PFSK-1 (cell line): Measurements from ENCODE around the gene CCDC88C.

DNA sequence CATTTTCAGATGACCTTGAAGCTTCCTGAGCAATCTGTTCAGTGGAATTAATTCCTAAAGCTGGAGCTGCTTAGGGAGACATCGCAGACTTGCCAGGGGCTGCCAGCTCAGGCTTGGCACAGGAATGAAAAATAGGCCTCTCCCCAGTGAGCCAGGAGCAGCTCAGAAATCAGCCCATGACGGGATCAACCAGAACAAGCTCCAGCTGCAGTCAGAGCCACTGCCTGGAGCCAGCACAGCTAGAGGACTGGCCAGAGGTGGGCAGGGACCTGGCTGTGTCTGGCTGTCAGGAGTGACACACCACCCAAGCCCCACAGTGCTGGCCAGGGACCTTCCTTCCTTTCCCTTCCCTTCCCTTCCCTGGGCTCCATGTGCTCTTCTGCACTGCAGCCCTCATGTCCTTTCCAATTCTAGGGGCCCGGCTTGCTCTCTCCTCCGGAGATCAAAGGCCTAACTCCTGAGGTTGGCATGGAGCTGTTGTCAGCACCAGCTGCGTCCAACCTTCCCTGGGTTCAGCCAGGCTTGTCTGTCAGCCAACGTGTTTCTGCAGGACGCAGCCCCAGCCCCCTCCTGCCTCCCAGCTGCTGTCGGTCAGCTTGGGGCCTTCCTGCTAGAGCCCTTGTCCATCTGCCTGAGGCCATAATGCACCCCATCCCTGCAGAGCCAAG, 149.2 kb downstream of the CALM1 start:
- RRBS, result no CpG with 5 or more reads among the region's 8 CpGs

GRCh38 chr14:90631105-90631624, 185.1 kb downstream of the TTC7B start:
- RRBS, result no CpG with 5 or more reads among the region's 9 CpGs

- RRBS, result no CpG with 5 or more reads among the region's 10 CpGs
These were observed 161.2 kb downstream of the TTC7B start for GRCh38 chr14:90654708-90655658.

- RRBS, result 100% methylated on average over 1 of the region's 11 CpGs
These were observed 115.1 kb downstream of the TTC7B start for GRCh38 chr14:90701115-90701612.

DNA sequence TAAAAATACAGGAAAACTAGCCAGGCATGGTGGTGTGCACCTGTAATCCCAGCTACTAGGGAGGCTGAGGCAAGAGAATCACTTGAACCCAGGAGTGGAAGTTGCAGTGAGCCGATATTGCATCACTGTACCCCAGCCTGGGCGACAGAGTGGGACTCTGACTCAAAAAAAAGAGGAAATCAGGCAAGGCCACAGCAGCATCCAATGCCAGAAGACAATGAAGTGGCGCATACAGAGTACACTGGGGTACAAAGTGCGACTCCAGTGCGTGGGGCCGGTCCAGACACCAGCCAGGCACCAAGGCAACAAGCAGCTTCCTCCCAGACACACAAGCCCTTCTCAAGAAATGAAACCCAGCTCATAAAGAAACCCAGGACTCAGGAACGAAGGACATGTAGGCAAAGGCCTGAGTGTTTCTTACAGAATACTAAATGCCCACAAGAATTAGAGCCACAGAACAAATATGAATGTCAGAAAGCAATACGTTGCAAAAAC, 28.2 kb downstream of the TTC7B start:
- RRBS, result no CpG with 5 or more reads among the region's 8 CpGs

DNA sequence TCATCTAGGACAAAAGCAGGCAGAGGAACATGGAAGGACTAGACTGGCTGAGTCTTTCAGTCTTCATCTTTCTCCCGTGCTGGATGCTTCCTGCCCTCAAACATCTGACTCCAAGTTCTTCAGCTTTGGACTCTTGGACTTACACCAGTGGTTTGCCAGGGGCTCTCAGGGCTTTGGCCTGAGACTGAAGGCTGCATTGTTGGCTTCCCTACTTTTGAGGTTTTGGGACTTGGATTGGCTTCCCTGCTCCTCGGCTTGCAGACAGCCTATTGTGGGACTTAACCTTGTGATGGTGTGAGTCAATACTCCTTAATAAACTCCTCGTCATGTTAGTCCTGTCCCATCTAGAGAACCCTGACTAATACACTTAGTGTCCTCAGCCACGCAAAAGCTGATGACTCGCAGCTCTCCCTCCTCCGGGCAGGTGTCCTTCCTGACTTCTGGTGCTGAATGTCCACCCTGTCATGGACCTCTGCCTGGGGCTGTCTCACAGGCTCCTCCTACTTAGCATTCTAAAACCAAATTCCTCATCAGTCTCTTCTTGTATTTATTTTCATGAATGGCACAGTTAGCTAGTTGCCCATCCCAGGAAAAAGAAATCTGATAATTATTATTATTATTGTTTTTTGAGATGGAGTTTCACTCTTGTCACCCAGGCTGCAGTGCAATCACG, 6.1 kb downstream of the DGLUCY start:
- RRBS, result no CpG with 5 or more reads among the region's 7 CpGs

- RRBS, result no CpG with 5 or more reads among the region's 5 CpGs
These were observed 30.9 kb downstream of the DGLUCY start for GRCh38 chr14:91144676-91145212.

DNA sequence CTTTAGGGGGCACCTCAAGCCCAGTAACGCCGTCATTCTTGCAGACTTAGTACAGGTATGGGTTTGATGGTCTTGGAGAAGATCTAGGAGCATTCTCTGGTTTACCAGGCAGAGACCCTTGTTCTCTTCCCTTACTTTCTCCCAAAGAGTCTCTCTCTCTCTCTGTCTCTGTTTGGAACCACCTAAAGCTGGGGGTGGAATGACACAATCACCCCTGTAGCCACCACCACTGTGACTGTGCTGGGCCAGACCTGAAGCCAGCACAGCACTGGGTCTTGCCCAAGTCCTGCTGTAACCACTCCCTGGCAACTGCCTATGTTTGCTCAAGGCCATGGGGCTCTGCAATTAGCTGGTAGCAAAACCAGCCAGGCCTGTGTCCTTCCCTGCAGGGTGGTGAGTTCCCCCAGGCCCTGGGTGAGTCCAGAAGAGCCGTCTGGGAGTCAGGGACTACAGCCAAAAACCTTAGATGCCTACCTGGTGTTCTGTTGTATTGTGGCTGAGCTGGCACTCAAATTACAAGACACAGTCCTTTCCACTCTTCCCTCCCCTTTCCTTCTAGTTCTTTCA, 50.7 kb downstream of the DGLUCY start:
- RRBS, result no CpG with 5 or more reads among the region's 3 CpGs

- RRBS, result no CpG with 5 or more reads among the region's 6 CpGs
These were observed 5.7 kb upstream of the GPR68 start for GRCh38 chr14:91250103-91250713.

DNA sequence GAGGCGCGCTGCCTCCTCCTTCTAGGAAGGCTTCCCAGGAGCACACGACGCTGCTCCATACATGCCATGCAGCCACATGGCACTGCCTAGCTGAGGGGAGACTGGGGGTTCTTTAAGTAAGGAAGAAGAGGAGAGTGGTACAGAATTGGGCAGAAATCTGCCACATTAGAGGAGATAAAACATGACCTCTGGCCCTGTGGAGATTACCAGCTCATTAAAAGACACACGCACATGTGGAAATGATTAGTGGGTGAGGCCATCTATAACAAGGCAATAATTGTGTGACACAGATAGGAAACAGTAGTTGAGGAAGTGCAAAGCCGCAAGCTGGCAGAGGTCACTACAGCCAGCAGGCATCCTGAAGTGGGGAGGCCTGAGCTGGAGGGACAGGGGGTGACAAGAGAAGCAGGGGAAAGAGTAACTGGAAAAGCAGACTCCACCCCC, 39.7 kb downstream of the CCDC88C start:
- RRBS, result no CpG with 5 or more reads among the region's 6 CpGs

- RRBS, result 4% methylated on average over 39 of the region's 110 CpGs
These were observed at the start of gene CCDC88C for GRCh38 chr14:91417177-91418056. Gene CCDC88C, minus strand, starts transcription at chr14:91417820.

GRCh38 chr14:91605543-91605813, 95.4 kb upstream of the PPP4R3A start:
- RRBS, result no CpG with 5 or more reads among the region's 4 CpGs

DNA sequence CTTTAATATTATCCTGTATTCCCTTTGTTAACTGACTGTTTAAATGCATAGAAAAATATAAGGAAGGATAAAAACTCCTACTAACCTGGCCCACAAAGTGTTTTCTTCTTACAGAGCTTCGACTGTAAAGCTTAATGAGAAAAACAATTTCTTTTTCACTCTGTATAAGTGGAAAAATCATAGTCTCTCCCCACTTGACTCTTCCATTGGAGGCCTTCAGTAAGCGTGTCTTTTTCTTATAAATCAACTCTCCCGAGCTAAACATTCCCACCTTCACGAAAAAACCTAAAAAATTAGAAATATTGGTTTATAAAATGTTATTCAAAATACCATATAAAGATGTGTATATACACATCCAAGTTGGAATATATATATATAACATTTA, 53.2 kb upstream of the CATSPERB start:
- RRBS, result no CpG with 5 or more reads among the region's 4 CpGs

DNA sequence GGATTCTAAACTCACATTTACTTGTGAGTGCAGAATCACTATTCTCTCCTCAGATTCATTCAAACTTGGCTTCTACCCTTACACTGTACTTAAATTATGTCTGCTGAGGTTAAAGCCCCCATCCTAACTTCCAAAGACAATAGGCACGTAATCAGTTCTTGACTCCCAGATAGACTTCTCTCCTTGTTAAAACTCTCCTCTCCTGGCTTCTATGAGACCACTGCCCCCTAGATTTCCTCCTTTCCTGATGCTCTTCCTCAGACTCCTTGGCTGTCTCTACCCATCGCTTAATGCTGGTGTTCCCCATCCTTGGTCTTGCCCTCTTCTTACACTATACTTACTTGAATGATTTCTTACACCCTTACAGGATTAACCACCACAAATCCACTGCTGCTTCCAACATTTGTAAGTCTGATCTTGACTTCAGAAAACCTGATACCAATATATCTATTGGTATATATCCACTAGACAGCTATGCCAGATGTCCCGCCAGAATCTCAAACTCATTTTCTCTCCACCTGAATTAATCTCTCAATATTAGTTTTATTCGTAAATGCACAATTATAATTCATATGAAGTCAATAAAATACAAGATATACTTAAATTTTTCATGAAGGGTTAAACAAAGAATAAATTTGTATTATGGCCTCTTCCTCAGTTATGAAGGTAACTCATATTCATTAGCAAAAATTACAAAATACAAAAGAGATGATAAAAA, 32.6 kb downstream of the TC2N start:
- RRBS, result no CpG with 5 or more reads among the region's 4 CpGs

DNA sequence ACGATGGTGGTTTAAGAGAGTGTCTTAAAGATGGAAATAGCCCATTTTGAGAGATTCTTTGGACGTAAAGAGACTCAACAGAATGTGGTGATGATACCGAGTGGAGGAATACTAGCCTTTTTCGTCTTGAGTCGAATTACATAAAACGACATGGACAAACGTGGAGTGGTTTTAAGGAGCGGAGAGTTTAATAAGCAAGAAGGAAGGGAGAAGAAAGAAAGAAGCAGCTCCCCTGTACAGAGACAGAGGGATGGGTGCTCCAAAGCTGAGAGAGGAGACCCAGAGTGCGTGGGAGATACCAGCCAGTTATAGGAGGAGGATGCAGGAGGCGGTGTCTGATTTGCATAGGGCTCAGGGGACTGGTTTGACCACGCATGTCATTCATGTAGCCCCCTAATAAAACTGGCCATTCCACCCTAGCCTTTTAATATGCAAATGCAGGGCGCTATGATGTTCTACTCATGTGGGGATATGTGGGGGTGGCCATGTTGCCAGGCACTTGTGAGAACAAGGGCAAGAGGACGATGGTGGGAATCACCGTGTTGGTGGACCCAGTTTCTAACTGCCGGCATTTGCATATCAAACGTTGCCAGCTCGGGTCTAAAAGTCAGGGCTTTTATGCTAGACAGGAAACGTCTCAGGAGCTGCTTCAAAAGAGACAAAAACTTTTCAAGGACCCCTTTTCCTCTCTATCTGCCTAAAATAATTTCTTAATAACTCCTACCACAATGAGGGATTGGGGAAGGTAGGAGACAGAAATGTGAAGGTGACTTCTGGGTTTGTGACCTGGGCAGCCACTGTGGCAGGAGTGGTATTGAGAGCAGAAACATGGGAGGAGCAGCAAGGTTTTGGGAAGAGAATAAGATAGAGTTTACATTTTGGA, 2.0 kb upstream of the ATXN3 start:
- RRBS, result no CpG with 5 or more reads among the region's 18 CpGs

DNA sequence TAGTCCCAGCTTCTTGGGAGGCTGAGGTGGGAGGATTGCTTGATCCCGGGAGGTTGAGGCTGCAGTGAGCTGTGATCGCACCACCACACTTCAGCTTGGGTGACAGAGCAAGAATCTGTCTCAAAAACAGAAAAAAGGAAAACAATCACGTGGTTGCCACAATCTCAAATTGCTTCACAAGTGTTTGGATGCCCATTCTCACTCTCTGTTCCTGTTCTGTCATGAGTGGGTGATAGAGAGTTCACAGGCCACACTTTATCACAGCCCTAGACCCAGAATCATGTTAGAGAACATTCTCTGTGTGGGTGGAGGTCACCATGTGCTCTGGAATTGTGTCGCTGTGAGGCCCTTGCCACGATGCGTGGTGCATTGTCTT, 91.6 kb downstream of the SLC24A4 start:
- RRBS, result no CpG with 5 or more reads among the region's 6 CpGs

DNA sequence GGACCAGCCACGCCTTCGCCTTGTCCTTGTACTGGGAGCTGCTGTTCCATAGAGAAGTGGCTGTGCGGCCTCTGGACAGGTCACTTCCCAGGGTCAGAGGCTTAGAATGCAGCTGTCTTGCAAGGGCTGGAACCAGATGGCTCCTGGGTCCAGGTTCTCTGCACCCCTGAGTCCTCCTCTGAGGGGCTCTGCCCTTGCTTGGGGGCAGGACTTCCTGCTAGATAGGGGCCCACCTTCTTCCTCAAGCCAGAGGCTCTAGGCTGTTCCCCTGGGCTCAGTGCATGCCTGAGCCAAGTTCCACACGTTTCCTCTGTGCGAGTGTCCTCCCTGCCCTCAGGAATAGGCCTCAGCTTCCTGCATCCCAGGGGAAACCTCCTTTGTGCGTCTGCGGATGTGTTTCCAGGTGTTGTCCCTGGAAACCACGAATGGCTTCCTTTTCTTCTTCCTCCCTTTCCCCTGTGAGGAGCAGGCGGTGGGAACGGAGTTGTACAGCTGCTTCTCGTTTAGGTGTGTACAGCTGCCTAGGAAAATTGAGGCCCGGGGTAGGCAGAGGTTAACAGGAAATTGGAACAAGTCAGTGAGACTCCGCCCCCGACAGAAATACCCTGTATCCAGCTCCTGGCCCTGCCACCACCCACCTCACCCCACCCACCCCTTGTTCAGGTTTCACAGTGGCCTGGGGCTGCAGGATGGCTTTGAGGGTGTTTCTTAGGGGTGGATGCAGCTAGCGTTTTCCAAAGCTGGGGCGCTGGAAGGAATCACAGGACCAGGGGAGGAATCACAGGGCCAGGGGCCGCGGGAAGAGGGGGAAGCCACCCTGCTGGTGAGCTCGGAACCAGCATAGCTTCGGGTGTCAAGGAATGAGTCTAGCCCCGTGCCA, 54.1 kb upstream of the RIN3 start:
- RRBS, result no CpG with 5 or more reads among the region's 21 CpGs

DNA sequence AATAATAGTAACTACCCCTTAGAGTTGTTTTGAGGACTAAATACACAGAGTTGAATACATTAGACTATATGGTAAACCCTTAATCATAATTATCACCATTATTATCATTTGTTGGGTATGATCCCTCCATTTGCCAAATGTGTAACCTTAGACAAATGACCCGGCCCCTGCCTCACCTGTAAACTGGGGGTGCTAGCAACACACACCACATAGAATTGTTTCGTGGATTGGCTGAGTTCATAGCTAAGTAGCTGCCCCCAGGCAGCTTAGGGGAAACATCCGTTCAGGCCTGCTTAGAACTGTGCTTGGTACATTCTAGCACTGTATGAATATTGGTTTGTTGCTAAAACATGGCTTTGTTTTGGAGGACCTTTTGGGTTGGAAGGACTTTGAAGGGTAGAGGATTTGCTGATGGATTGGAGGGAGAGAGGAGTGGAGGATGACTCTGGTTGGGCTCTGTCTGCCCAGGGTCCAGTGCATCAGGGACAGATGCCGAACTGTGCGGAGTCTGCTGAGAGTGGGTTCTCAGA, 2.0 kb downstream of the RIN3 start:
- RRBS, result no CpG with 5 or more reads among the region's 5 CpGs

GRCh38 chr14:92609141-92609757, 95.7 kb downstream of the RIN3 start:
- RRBS, result no CpG with 5 or more reads among the region's 8 CpGs

DNA sequence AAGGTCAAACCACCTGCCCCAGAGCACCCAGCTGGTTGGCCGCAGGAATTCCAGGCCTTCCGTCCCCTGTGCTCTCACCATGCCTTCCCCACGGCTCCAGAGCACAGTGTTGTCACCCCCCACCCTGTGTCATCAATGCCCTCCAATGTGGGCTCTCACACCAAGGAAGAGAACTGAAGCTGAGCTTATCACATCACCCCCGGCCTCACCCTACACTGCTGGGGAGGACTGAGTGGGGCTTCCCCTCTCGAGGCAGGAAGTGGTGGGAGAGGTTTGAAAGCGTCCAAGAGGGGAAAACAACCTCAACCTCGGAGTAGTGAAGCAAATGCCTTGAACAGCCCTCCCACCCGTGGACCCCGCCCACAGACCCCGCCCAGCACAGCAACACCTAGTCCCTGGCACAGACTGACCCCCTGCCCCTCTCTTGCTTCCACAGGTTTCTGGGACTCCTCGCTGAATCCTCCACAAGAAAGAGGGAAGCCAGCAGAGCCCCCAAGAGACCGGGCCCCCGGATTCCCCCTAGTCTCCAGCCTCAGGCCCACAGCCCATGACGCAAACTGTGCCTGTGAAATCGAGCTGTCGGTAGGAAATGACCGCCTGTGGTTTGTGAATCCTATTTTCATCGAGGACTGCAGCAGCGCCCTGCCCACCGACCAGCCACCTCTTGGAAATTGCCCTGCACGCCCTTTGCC, 97.1 kb downstream of the LGMN start:
- RRBS, result no CpG with 5 or more reads among the region's 21 CpGs